Glomerular endothelial cell (primary cell): ENCODE data around the gene TOMT.

- RAMPAGE, long total RNA, result no peak
Observed at GRCh38 chr11:72016392-72016591, 17.6 kb downstream of the IL18BP start.

DNA sequence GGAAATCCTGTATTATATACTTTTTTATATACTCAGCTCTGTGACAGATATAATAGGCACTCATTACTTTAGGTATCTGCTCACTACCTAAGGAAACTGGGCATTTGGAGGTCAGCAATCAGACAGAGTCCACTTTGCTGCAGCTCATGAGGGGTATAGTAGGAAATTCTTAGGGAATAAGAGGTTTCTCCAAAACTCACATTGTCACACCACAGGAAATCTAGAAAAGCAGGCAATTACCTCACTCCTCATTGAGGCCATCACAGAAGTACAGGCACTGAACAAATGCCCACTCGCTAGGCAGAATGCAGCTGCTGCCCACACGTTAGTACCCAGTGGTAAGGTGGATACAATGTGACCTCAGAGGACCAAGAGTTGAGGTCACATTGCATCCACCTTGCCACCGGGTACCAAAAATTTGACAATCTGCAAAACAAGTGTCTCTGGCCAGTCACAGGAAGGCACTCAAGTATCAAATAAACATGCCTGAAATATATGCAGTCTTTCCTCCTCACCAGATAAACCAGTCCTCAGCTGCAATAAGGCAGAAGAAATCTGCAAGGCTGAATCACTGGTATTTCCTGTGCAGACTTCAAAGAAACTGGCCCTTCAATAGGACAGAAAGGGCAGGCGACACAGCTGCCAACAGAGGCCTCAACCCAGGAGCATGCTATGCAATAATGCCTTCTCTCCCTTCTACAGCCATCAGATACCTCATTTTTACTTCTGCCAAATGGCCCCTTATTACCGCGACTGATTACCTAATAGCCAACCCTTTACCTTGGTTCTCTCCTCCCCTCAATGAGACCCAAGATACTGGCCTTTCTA is 8.2 kb downstream of the NUMA1 start:
- RAMPAGE, long total RNA, result no peak

GRCh38 chr11:72083007-72084080 is 2.7 kb downstream of the LRRC51 start:
- RAMPAGE, long total RNA, result no peak

DNA sequence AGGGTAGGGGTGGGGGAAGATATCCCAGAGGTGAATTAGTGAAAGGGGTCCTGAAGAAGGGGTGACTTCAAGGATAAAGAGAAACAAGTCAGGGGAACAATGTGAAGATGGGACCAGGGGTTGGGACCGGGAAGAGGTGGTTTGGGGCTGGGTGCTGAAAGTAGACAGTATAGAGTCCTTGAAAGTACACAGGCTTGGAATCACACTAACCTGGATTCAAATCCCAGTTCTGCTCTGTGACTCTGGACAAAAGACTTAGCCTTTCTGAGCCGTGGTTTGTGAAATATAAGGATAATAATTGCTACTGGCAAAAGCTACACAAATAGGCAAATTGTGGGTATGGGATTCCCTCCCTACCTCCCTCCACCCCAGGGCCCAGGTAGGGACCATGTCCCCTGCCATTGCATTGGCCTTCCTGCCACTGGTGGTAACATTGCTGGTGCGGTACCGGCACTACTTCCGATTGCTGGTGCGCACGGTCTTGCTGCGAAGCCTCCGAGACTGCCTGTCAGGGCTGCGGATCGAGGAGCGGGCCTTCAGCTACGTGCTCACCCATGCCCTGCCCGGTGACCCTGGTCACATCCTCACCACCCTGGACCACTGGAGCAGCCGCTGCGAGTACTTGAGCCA is at the start of gene TOMT:
Gene TOMT (plus strand): TSS at position 361 of the 630 bp plus-strand sequence.
- RAMPAGE, long total RNA, result no peak

DNA sequence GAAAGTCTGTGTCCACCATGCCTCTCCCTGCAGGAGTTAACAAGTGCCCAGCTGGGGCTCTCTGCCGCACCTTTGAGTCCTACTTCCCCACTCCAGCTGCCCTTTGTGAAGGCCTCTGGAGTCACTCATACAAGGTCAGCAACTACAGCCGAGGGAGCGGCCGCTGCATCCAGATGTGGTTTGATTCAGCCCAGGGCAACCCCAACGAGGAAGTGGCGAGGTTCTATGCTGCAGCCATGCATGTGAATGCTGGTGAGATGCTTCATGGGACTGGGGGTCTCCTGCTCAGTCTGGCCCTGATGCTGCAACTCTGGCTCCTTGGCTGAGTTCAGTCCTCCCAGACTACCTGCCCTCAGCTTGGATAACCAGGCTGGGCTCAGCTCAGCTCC is 3.1 kb upstream of the INPPL1 start:
- RAMPAGE, long total RNA, result no peak

- RAMPAGE, long total RNA, result no peak
Observed at GRCh38 chr11:72352610-72353274, 81.6 kb downstream of the CLPB start.

DNA sequence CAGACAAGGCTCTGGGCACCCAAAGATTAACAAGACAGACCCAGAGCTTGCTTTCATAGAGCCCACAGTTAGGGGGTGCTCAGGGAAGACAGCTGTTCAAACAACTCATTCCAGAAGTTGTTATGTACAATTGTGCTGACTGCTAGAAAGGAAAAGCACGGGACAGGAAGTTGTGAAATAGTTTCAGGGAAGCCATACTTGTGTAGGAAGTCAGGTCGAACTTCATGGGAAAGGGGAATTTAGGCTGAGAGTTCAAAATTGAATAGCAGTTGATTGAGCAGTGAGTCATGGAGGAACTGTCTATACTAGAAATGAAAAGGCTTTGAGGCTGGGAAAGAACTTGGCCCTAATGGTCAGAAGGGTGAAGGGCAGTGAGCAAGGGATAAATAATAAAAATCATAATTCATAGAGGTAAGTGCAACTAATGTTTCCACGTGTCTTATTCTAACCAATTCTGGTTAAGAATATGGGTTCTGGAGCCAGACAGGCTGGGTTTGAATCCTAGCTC is 49.5 kb upstream of the CLPB start:
- RAMPAGE, long total RNA, result no peak

GRCh38 chr11:72617273-72617950 is 56.8 kb downstream of the PDE2A start:
- RAMPAGE, long total RNA, result no peak

- RAMPAGE, long total RNA, result no peak
Observed at GRCh38 chr11:72625284-72626135, 48.7 kb downstream of the PDE2A start.

DNA sequence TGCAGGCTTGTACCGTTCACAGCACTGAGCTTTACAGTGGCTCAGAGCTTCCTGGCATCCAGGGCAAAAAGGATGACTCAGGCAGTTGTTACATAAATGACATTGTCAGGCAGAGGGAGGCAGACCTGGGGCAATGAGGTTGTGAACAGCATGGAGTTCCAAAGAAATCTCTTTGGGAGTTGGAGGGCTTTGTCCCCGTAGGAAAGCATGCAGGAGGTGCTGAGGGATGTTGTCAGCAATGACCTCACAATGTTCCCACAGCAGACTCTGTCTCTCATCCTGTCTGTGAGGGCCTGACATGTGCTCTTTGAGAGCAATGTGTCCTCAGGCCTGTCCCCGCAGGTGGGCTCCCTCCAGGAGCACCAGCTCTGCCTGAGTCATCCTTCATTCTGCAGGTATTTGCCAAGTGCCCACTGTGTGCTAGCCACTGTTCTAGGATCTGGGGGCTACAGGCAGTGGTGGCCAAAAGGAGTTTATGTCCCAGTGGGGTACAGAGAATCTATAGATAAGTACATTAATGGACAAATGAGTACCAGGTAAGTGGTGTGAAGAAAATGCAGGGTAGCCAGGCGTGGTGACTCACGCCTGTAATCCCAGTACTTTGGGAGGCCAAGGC is 26.0 kb upstream of the PDE2A start:
- RAMPAGE, long total RNA, result no peak

GRCh38 chr11:72754314-72755450 is 2.5 kb upstream of the ARAP1 start:
- RAMPAGE, long total RNA, result no peak

DNA sequence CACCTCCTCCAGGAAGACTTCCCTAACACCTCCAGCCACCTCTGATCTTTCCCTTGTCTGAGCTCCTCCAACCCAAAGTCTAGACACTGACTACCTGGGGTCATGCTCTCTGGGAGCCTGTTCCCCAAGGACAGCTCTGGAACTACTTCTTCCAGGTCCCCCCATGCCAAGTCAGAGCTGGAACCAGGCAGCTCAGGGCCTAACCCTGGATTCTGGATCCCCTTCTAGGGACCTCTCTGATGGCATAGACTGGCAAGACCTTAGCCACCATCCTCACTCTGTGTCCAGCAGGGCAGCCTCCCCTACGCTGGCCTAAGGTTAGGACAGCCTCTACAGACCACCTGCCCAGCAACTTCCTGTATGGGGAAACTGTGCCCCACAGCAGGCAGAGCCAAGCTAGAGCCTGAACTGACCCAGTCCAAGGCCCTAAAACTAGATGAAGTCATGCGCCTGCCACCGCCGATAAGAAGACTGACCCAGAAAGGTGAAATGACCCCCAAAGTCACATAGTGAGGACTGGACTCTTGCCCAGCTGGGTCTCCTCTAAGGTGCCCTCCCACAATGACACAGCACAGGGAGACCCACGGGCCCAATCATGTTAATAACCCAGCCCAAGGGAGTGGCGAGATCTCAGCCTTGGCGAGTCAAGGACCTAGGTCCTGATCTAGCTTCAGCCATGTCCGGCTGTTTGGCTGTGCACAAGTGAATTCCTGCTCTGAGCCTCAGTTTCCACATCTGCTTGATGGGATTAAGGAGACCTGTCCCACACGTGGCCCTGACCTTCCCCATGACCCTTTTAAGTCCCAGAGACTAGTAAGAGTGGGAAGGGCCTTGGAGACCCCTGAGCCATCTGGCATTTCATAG is 17.7 kb downstream of the STARD10 start:
- RAMPAGE, long total RNA, result no peak

- RAMPAGE, long total RNA, result no peak
Observed at GRCh38 chr11:72982131-72982492, 160.0 kb downstream of the FCHSD2 start.

GRCh38 chr11:73317580-73317914 is 9.5 kb downstream of the ARHGEF17 start:
- RAMPAGE, long total RNA, result no peak

- RAMPAGE, long total RNA, result no peak
Observed at GRCh38 chr11:73322239-73323240, 14.5 kb downstream of the ARHGEF17 start.

DNA sequence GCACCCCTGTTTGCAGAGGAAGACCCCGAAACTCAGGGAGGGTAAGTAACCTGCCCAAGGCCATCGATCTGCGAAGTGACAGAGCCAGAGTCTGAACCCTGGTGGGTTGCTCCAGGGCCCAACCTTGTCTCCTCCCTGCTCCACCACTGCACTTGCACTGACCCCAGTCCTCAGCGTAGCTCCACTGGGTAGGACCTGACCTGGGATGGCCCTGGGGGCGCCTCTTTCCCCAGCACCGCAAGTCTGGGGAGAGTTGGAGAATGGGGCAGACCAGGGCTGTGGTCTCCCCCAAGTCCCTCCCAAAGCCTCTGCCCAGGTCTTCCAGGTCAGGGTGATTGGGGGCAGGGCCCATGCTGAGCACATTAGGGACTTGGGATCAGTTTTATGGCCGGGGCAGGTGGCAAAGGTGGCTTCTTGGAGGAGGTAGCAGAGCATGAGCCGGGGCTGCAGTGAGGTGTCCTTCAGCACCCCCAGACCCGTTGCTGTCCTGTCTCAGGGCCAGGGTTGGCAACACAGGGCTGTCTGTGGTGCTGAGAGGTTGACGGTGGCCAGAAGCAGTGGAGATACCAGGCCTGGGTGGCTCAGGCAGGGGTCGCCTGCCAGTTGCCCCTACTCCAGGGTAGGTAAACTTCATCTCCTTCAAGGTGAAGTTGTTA is 5.9 kb downstream of the RELT start:
- RAMPAGE, long total RNA, result no peak

DNA sequence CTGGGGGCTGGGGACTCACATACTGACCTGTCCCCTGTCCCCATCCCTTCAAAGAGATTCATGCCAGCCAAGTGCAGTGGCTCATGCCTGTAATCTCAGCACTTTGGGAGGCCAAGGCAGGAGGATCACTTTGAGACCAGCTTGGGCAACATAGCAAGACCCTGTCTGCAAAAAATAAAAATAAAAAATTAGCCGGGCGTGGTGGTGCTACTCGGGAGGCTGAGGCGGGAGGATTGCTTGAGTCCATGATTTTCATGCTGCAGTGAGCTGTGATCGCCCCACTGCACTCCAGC is 15.2 kb downstream of the RELT start:
- RAMPAGE, long total RNA, result no peak

DNA sequence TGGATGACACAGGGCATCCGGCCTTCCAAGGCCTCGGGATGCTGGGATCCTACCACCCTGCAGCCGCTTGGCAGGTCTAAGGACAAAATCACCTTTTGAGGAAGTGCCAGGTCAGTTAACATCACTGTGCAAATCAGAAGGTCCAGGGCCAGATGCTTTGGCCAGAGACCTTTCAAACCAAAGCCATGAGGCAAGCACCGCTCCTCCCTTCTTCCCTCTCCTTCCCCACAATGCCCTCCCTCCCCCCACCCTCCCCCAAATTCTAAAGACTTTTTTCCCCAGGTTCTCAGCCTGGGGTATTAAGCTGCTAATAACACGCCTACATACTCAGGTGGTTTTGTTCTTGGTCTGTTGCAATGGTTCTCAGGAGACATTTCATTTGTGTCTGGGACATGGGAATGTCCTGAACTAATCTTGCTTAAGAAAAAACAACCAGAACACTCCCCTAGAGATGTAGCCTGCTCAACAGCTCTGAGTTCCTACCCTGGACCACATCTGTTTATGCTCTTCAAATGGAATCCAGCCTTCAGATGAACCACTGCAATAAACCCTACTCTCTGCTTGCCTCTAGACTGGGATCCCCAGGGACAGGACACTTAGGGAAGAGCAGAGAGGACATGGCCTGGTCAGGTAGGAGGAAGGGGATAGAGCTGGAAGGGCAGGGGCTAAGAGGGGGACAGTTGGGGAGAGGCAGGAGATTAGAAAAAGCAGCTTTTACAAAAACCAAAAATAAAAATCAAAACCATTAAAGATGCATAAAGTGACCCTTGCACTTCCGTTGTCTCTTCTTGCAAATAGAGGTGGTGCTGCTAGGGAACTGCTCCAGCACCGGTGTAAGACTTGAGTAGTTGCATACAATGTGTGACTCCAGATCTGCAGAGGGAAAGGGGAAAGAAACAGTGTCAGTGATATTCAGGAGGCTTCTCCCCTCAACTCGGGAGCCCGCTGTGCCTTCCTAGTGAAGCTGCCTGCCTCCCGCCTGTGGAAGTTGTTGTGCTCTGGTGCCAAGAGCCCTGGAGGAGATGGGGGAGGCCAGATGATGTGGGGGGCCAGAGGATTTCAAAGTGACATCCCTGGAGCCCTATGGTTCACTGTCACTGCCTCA is 30.0 kb downstream of the RELT start:
- RAMPAGE, long total RNA, result no peak

DNA sequence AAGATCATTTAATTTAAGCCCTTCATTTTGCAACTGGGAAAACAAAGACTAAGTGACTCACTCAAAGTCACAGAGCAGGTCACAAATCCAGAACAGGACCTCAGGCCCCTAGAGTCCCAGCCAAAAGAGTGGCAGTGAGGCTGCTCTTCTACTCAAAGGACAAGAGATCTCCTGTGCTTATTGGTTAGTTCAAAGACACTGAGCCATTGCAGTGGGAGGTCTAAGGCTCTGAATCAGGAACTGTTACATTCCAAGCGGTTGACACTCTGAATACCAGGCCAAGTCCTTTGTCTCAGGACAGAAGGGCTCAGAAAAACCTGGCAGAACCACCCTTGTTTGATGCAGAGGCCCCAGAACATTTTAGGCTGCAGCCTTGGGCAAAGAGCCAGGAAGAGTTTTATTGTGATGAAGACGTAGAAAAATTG is 103.7 kb downstream of the FAM168A start:
- RAMPAGE, long total RNA, result no peak

- RAMPAGE, long total RNA, result no peak
Observed at GRCh38 chr11:73969302-73969947, 13.2 kb downstream of the UCP2 start.